Mesenchymal stem cell of the bone marrow (primary cell): ENCODE data around the gene TLCD3A.

DNA sequence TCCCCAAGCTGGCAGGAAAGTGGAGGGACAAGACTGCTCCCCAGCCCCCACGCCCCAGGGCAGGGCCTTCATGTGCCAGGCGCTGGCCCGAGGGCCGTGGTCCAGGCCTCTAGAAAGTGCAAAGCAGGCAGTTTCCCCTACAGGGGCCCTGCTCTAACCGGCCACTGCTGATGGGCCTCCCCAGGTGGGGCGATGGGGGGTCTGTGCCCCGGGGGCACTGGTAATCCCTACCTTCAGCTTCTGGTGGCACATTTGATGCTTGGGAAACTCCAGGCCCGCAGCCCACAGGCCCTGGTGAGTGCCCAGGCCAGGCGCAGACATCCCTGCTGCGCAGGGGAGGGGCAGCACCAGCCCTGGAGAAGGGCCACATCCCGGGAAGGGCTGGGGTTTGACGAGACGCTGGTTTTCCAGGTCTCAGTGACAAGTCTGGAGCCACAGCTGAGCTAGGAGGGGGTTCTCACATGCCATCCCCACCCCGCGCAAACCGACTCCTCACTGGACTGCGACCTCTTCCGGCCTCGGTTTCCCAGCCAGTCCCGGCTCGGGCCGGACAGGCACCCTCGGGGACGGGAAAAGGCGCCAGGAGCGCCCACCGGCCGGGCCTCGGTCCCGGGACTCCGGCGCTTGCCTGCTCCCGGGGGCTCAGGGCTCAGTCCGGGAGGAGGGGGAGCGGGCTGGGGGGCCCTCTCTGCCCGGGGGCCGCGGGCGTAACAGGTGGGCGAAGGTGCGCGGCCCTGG is 1.6 kb downstream of the DOC2B start:
- CAGE, long polyA plus RNA = no peak

DNA sequence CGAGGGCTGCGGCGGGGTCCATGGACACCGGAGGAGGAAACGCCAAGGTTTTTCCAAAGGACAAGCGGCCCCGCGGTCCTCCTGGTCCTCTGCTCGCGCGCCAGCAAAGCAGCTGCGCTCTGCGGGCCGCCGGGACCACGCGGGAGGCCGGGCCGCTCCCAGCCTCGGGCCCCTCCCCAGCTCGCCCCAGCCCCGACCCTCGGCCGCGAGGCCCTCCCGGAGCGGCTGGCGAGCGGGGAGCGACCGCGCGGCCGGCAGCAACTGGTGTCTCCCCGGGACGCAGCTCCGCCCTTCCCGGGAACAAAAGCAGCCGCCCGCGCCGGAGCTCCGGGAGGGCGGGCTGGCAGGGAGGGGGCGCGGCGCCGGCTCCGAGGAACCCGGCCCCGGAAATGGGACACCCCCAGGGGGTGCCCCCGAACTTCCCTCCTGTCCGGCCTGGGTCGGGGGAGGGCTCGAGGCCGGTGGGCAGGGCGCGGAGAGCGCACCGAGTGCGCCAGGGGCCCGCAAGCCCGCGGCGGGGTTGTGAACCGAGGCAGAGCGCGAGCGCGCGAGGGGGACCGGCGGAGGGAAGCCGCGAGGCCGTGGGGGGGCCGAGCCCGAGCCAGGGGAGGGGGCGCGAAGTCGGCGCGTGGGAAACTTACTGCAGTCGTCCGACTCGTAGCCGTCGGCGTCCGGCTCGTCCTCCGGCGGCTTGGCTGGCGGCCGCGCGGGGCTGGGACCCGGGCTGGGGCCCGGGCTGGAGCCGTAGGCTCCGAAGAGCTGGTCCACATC is 799 bp downstream of the DOC2B start:
- CAGE, long polyA plus RNA = no peak

GRCh38 chr17:310951-311319 is 41.7 kb downstream of the RPH3AL start:
- CAGE, long polyA plus RNA = no peak

DNA sequence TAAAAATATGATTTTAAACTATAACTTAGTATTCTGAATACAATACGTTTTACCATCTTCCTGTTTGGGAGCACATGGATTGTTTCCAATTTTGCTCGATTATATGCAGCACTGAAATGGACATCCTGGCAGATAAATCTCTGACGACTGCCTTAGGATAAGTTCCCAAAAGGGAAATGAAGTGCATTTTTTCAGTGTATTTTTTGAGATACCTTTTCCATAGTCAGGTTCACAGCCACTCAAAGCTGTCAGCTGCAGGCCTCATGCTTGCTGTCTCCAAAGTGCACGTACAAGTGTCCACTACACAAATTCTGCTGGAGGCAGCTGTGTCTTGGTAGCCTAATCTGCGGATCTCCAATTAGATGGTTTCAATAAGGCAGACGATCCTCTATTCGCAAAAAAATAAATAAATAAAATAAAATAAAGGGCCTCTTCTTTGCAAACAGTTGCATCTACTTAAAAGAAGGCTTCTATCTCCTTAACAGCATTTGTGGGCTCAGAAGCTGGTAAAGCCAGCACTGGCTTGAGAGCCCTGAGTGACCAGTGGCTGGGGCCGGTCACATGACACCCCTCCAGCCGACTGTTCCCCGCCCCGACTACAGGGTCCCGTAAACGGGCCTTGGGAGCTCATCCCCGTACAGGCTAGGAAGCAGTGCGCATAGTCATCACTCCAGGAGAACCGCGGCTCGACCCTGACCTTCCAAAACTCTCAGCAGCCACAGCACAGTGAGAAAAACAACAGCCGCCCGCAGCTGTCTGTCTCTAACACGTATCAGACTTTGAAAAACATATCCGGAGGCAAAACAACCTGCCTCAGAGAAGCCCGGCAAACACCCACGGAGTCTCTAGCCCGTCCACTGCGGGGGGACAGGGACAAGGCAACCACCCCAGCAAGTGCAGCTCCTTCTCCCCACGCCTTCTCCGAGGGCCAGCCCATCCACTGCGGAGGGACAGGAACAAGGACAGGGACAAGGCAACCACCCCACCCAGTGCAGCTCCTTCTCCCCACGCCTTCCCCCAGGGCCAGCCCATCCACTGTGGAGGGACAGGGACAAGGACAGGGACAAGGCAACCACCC is 18.7 kb downstream of the RPH3AL start:
- CAGE, long polyA plus RNA = no peak

GRCh38 chr17:412935-413345 is 2.8 kb downstream of the C17orf97 start:
- CAGE, long polyA plus RNA = no peak

DNA sequence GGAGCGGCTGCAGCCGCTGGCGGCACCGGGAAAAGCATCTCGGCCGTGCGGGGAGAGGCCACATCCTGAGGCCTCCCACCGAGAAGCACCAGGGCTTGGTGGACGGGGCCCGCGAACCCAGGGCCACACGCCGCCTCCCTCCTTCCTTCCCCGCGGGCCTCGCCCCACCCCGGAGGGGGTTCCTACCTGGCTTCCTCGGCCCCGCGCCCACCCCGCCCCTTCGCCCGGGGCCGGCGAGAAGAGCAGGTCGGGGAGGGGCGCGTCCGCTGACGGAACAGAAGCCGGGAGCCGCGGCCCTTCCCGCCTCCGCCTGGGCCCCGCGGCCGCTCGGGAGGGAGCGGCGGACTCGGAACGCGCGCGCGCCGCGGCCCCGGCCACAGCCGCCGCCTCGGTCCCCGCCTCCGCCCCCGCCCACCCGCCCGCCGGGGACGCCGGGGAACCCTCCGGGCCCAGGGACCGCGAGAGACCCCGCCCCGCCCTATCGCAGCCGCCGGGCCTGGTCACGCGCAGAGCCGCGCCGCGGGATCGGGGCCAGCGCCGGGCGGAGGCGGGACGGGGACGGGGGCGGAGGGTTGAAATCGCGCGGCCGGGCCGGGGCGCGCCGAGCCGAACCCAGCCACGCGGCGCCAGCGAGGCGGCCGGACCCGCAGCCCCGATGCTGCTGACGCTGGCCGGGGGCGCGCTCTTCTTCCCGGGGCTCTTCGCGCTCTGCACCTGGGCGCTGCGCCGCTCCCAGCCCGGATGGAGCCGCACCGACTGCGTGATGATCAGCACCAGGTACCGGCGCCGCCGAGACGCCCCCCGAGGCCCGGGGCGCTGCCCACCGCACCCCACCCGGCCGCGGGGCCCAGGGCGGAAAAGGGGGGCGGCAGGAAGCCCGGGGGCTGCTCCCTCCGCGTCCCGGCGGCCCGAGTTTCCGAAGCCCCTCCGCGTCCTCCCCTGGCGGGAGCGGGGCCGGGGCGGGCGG is at the start of gene TLCD3A:
TSS of gene TLCD3A (plus strand) at position 604 of the 967 bp plus-strand sequence.
- CAGE, long polyA plus RNA = no peak

- CAGE, long polyA plus RNA = no peak
These were observed 18.3 kb downstream of the MRM3 start for GRCh38 chr17:800180-801086.

DNA sequence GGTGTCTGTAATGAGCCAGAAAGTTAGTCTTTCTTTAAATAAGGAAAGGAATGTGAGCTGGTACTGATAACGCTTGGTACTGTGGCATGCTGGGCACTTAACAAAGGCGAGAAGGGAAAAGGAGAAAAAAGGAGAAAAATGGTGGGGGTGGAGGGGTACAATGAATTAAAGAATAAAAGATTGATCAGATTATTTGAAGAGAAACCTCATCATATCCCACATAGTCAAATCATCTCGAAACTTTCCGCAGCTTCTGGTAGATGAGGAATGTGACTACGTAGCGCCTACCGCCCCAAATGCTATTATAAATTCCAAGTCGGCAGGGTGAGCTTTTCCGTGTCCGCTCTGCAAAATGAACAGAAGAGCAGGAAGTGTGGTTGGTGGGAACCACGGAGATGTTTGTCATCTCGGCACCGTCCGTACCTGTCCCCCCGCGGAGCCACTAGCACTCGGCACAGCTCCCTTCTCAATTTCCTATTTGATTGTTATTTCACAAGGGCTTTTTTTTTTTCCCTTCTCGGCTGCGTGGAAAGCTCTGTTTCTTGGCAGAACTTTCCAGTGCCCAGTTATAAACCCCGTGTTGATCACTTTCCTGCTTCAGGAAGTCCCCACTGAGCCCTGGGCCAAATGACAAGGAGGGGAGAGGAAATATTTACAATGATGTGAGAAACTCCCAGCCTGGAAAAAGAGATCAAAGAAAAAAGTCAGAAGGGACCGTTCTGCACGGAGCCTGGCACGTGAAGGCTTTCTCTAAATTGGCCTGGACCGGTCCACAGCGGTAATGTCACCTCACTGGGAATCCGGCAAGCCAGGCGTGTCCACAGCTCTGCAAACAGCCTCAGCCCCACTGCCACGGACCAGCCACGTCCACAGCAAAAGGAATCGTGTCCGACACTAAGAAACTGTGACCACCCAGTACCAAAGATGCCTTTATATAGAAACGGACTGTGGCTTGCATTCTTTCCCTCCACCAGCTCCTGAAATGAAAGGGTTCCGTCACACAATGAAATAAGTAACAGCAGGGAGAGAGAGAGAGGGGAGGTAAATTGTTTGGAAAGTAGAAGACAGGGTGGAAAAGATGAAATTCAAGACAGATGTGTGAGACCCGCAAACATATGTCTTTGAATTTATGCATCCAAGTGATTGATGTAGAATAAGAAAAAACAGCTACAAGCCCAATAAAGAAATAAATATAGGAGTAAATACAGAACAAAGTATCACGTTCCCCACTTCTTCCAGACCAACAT is 65.0 kb downstream of the MRM3 start:
- CAGE, long polyA plus RNA = no peak

- CAGE, long polyA plus RNA = no peak
These were observed 68.5 kb downstream of the MRM3 start for GRCh38 chr17:850418-851201.

DNA sequence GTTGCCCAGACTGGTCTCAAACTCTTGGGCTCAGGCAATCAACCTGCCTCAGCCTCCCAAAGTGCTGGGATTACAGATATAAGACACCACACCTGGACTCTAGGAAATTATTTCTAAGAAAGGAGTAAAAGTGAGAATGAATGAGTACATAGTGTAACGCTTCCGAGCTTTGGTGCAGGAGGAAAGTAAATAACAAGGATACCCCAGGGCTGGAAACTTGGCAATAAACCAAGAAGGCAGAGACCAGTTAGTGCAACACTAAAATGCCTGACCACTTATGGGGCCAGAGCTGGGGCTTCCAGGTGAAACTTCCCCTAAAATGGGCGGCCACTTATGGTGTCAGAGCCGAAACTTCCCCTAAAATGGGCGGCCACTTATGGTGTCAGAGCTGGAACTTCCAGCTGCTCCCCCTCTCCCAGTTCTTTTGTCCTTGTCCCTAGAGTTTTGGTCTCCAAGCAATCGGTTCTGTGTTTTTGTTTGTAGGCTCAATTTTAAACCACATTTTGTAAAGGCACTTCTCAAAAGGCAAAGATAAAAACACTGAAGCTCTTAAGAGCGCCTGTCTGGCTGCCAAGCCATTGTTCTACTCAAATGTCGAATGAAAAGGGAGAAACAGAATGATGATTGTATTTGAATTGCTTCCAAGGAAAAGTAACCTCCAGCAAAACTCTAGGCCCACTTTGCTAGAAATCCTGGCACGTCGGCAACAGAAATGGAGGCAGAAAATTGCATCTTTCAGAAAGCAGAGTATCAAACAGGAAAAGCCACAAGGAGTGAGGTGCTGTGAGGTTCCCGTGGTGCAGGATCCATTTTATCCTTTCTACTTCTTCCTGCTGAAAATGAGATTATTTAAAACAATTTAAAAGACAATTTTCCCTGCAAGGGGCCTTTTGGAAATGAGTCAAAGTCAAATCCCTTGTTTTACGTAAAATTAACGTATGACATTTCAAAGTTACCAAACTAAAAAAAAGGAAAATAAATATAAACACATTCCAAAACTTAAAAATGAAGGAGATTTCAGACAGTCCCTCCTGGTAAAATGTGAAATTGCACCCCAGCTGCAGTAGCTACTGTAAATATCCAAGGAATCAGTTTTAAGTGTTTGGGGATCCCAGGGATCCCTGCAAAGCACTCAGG is 63.7 kb downstream of the NXN start:
- CAGE, long polyA plus RNA = no peak

- CAGE, long polyA plus RNA = no peak
These were observed 54.6 kb downstream of the NXN start for GRCh38 chr17:924826-925497.

GRCh38 chr17:933260-934163 is 46.1 kb downstream of the NXN start:
- CAGE, long polyA plus RNA = no peak

GRCh38 chr17:1078619-1079419 is 81.9 kb downstream of the TIMM22 start:
- CAGE, long polyA plus RNA = no peak

GRCh38 chr17:1087105-1088283 is 90.6 kb downstream of the TIMM22 start:
- CAGE, long polyA plus RNA = no peak

- CAGE, long polyA plus RNA = no peak
These were observed 81.5 kb downstream of the ABR start for GRCh38 chr17:1098305-1098660.

GRCh38 chr17:1227525-1228740 is 42.3 kb upstream of the BHLHA9 start:
- CAGE, long polyA plus RNA = no peak

DNA sequence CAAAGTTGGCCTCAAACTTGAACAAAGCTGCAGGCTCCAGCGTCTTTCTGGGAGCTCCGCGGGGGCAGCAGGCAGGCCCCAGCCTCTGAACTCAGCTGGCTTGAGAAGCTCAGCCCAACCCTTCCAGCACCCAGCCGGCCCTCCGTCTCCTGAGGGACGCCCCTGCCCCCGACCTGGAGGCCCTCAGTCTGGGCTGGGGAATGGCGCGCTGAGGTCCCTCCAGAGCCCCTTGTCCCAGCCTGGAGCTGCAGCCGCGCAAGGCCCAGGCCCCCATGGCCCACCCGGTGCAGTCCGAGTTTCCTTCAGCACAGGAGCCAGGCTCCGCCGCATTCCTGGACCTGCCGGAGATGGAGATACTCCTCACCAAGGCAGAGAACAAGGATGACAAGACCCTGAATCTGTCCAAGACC is 273 bp downstream of the TRARG1 start:
- CAGE, long polyA plus RNA = no peak

- CAGE, long polyA plus RNA = no peak
These were observed 6.6 kb downstream of the CRK start for GRCh38 chr17:1449538-1449737.

GRCh38 chr17:1461158-1461644 is 5.2 kb upstream of the CRK start:
- CAGE, long polyA plus RNA = no peak

DNA sequence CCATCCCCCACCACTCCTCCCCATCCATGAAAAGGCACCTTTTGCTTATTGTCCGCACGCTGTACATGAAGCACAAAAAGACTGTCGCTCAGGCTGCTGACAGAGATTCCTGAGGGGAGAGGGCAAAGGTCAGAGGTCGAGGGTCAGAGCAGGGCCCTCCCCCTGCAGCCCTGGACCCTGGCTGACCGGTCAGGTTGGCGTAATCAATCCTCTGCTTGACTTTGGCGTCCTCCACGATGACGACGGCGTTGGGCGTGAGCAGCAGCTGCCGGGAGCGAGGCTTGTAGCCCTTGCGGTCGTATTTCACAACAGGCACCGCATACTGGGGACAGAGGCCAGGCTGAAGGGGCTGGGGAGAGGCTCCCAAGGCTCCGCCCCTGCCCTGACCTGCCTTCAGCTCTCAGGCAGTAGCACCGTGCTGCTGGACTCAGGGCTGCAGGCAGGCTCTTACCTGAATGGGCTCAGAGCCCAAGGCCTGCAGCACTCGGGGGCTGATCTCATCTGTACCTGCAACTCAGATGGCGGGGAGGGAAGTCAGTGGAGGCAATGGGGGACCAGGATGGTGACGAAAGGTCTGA is 11.9 kb upstream of the CRK start:
- CAGE, long polyA plus RNA = no peak